ENCODE data around the genes NFIL3, OMD and FGD3.

DNA sequence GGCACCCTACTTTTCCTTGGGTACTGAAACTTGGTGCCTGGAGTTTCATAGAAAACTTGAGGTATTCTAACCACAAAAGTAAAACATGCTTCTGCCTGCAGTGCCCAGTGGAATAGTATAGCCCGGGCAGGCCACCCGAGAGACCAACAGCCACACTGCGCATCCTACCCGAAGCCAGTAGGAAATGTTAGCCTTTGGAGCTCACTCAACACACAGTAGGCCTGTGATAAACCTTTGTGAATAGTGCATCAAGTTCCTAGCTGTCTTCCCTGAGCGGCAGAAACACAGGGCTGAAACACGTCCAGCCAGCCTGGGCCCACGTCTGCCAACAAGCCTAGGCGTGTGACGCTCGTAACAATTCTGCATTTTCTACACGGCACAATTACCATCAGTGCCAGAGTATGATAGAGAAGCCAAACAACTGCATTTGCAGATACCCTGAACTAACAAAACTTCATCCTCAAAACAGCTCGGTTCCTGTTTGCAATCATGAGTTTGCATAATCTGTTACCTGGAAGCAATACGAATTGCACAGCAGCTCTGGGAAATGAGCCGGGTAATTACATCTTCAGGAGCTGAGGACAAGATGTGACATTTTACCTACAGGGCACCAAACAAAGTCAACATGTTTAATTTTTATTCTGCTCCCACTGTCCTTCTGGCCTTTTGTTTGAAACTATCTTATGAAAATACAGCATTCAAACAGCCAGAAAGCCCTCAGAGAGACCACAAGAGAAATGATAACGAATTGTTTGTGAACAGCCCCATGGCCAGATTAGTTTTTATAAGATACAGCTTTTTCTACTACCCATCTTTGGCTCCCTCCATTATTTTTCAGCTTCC, 198.4 kb downstream of the SYK start:
- PRO-cap, result no peak

GRCh38 chr9:91211168-91211731, 150.5 kb downstream of the AUH start:
- PRO-cap, result no peak

DNA sequence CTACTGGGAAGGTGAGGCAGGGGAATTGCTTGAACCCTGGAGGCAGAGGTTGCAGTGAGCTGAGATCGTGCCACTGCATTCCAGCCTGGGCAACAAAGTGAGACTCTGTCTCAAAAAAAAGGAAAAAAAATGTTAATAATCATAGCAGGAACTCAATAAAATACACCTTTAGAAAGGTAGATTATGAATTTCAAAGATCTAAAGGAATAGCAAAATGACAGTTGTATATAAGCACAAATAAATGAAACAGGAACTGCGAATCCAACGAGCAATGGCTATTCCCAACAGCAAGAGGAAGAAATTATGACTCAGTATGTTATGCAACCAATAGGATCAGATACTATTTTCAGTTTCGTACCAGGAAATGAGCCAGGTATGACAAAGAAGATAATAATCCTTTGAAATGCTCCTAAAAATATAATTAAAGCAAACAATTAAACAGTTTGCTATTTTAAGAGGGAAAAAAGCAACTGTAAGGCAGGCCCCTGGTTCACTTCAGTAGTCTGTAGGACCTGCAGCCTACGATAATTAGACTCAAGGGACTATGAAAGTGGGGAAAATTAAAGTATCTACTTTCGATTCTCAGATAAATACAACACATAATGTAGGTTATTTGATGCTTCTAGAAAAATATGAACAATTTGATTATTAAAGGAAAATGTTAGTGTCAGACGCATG, 58.9 kb downstream of the AUH start:
- PRO-cap, result no peak

DNA sequence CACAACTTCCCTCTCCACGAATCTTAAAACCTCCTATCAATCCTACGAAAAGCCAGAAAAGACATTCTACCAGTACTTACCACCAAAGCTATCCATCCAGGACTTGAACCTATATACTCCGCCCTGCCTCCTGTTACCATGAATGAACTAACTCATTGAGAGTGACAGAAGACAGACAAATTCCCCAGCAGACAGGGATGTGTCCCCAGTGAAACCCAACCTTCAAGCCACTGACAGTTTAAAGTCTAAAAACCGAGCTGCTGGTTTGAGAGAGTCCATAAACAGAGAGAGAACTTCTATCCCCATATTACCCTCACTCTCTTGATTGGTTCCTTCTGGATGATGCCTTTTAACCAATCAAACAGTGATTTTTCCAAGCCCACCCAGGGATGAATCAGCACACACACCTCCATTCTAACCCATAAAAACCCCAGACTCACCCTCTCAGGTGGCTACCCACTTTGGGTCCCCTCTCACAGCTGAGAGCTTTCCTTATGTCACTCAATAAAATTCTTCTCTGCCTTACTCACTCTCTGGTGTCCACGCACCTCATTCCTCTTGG, 34.6 kb downstream of the AUH start:
- PRO-cap, result no peak

DNA sequence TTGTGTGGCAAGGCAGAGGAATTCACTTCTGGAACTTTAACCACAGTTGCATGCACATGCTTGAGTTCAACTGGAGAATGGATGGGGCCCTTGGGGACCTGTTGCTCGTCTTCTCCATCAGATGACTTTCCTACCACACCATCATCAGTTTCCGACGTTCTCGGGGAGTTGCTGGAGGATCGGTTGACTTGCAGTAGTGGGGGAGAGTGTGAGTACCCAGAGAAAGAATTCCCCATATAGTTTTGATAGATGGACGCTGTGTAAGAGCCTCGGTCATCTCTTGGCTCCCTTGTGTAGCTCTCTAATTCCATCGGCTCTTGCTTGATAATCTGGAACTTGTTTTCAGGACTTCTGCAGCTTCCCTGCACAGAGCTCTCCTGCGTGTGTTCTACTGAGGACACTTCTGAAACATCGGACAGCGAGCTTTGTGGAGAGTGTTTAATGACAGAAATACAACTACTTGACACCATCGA, 13.8 kb downstream of the NFIL3 start:
- PRO-cap, result no peak

DNA sequence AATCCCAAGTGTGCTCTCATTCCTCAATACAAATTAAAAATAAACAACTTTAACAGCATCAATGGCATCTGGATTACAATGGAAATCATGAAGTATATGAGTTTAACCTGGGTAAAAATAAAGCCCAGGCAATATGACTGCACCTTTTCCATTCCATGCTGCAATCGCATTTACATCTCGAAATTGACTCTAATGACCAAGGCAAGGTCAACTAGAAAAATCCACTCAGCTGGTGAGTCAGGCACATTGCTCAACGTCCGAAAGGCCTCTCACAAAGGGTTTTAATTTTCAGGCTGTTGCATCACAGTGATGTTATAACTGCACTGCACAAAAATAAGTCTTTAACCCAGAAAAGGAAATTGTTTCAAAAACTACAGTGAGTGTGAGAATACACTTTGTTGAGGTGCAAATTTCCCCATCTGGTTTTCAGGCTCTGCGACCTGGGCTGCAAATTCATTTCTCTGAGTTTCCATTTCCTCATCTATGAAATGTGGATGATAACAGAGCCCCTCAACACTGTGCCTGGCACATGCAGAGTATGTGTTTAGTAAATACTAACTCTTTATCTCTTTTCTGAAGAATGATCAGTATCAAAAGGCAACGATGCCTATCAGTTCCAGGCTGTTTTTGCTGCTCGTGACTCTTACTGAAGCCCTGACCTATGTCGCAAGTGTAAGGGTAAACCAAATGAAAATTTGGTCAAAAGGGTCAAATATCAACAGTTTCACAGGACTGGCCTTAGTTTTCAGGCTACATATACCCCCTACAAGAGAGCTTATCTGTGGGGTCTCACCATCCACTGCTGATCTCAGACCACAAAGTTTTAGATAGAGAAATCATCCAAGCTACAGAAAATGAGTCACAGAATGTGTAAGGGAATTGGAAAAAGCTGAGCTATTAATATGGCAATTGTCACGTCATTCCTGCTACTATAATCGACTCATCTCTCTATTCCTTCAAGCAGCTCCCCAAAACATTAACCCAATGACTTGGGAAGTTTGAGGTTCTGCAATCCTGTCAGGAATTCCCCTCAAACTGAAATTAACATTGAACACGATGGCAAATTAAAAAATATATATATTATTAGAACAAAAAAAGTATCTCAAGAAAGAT, 4.1 kb downstream of the NFIL3 start:
- PRO-cap, result no peak

GRCh38 chr9:91422885-91423943, at the start of gene NFIL3:
Gene NFIL3 (minus strand): TSS chr9:91423832.
- PRO-cap, result bidirectional peak, plus-strand start at chr9:91423448, minus-strand start at chr9:91423138; unidirectional peak, plus-strand start at chr9:91423497; bidirectional peak, plus-strand start at chr9:91424033, minus-strand start at chr9:91423887

GRCh38 chr9:91495415-91495796, 71.8 kb upstream of the NFIL3 start:
- PRO-cap, result no peak

GRCh38 chr9:91852892-91853350, 97.1 kb downstream of the ROR2 start:
- PRO-cap, result no peak

GRCh38 chr9:91896393-91897177, 53.4 kb downstream of the ROR2 start:
- PRO-cap, result no peak

DNA sequence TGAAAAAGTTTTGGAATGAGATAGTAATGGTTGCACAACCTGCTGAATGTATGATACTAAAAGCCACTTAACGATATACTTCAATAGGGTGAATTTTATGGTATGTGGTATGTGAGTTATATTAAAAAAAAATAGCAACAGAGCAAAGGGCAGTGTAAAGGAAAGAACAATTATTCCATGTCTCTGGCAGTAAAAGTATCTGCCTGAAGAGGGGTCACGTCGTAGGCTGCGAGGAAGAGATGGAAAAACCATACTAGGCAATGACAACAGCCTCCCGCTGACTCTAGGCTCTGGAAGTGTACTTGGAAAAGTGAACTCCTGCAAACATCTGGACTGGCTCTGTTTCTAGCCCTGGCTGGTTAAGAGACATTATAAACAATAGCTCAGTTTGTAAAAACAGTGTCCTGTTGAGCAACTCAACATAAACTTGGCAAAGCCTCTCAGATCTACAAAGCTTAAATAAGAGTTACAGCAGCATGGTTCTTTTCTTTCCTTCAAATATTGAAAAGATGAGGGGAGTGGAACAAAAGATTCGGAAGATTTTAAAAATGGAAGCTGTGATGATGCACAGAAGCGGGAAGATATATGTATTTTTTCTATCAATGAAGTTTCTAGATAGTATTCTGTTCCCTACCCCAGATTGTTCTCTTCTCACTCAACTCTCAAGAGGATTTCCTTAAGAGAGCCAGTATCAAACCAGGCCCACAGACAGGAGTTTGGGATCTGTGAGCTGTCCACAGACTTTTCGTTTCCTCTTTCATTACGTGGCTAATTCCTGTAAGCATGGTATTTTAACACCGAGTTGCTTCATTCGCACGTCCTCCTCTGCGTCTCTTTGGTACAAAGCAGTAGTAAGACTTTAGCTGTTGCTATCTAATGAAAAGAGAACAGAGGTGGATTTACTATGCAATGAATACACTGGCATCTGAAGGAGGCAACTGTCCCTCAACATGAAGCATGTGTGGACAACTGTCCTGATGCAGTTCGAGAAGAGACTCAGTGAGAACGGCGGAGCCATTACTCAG, 79.3 kb downstream of the SPTLC1 start:
- PRO-cap, result no peak

- PRO-cap, result no peak
These were observed 38.7 kb downstream of the SPTLC1 start for GRCh38 chr9:92076363-92077053.

GRCh38 chr9:92086703-92087271, 28.4 kb downstream of the SPTLC1 start:
- PRO-cap, result no peak

DNA sequence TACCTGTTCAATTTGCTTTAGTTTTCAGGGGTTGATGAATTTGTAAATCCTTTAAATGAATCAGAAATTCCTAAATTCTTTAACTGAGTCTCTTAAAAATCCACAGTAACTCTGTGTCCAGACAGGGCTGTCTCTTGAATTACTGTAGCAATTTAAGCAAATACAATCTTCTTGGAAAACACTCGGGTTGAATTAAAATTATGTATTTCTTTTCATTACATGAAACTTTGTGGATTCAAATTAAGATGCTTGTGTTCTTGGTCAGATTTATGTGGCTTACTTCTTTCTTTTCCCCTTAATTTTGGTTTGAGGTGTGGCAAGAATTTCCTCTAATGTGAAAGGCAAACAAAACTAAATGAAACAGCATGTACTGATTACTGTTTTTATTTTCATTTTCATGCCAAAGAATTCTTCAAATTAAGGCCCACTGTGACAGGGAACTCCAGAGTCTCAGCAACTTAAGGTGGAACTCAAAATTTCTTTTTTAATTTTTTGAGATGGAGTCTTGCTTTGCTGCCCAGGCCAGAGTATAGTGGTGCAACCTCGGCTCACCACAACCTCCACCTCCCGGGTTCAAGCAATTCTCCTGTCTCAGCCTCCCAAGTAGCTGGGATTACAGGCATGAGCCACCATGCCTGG, at the start of gene OMD:
TSS of gene OMD (minus strand) at position 273 of the 639 bp plus-strand sequence.
- PRO-cap, result no peak

DNA sequence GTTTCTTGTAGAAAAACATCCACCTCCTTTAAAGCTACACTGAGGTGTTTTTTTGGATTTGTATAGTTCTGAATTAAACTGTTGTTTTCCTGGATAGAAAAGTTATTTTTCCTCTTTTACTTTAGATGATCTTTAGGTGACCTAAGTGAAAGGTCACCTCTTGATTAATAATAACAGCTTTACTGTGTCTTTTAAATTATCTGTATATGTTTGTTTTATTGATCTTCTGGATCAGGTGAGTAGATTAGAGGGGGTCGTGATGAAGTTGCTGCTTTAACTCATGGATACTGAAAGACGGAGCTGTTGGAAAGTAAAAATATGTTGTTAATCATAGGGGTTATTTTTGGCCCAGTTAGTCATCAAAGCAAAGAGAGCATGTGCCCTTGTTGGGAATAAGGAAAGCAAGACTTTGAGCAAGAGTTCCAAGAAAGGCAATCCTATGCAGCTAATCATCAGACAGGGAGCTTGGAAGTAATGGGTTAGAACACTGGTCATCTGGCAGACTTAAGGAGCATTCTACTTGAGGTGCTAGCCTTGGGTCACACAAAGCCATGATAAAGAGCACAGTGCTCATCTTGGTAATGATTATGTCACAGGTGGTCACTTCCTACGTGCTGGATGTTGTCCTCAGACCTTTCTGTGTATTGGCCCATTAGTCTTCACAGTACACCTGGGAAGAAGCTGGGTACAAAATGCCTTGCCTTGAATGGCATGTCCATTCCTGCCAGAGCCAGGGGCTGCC, 39.7 kb upstream of the OMD start:
- PRO-cap, result no peak

GRCh38 chr9:92905023-92905692, 27.3 kb upstream of the ZNF484 start:
- PRO-cap, result no peak

- PRO-cap, result no peak
These were observed at the start of gene FGD3 for GRCh38 chr9:92947076-92947742. Gene FGD3 (plus strand): TSS chr9:92947523.

GRCh38 chr9:92961833-92962322, 14.6 kb downstream of the FGD3 start:
- PRO-cap, result no peak

DNA sequence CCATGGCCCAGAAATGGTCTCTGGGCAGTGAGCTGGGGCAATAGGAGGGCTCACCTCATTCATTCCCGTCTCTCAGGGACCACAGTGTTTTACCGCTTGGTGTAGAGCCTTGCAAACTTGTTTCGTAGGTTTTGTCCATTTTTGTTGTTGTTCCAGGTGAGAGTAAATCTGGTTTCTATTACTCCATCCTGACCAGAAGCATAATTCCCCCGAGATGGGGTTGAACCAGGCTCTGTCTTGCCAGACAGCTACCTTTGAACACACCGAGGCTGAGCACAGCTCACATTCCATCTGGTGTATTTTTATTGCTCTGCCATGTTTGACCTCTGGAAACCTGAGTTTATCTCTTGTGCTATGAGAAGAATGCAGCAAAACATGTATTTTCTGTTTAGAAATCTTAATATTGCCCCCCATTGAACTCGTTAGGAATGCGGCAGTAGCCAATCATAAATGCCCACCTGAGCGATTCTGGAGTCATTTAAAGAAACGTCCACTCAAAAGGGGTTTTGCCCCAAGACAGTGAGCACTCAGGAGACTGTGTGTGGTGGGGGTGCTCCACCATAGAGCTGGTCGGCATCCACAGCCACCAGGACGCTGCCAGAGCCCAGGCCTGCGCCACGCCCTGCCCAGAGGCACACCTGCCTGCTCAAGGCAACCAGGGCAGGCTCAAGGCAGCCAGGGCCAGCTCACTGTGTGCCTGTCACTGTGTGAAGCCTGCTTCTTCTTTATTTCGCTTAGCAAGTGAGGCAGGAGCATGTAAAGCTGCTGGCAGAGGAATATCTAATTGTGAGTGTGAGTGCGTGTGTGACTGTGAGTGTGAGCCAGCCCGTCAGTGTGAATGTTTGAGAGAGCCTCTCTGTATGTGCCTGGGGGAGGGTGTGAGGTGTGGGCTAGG, 26.9 kb downstream of the FGD3 start:
- PRO-cap, result no peak

- PRO-cap, result no peak
These were observed 44.9 kb upstream of the SUSD3 start for GRCh38 chr9:93013655-93014025.